ENCODE measurements around the gene RIOK2.

- RRBS = no CpG with 5 or more reads among the region's 3 CpGs
Observed at GRCh38 chr5:97009253-97010043, 73.6 kb downstream of the LNPEP start.

GRCh38 chr5:97182430-97183370 is at the start of gene RIOK2:
Gene RIOK2 (minus strand): TSS chr5:97183247.
- RRBS = no CpG with 5 or more reads among the region's 32 CpGs

DNA sequence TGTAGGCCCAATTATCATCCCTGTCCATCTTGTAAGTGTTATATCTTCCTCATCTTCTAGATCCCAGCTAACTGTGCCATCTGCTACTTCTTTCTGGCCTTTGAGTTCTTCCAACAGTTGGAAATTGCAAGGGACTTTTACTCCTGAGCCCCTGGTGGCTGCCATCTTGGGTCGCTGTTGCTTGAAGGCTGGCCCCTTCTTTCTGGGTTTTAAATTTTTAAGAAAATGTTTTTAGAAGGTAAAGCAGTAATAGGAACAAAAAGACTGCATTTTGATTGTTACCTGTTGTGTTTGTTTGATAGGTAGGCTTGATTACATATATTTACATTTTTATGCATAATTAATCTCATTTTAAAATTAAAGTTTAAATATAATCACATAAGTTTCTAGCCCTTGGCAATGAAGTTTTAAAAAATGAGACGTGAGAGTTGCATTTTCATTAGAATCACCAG is 153.9 kb upstream of the RIOK2 start:
- RRBS = no CpG with 5 or more reads among the region's 2 CpGs

GRCh38 chr5:98872425-98873149 is 56.2 kb downstream of the CHD1 start:
- RRBS = no CpG with 5 or more reads among the region's 6 CpGs

DNA sequence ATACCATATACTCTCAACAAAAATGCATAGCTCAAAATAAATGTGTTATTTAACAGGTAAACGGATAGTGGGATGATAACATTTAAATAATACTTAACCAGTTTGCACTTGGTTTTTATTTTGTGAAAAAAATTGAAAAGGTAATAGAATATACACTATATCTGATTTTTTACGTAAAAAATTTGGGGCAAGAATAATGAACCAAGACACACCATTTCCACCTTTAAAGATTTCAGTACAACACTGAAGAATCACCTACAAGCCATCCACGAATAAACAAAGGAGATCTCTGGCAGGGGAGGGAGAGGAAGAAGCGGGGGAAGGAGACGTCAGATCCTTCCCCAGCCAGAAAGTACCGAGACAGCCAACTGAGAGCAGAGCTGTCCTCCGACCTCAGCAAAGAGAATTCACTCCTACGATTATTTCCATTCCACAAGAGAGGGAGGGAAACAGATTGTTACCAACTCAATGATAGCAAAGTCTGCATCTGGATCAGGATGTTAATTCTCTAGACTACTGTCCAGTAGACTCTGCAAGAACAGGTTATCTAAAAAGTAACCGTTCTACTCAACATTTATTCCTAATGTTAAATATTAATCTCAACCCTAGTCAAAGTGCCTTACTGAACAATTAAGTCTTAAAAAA is 1.6 kb downstream of the CHD1 start:
- RRBS = no CpG with 5 or more reads among the region's 9 CpGs

- RRBS = no CpG with 5 or more reads among the region's 4 CpGs
Observed at GRCh38 chr5:99032927-99033558, 104.2 kb upstream of the CHD1 start.

DNA sequence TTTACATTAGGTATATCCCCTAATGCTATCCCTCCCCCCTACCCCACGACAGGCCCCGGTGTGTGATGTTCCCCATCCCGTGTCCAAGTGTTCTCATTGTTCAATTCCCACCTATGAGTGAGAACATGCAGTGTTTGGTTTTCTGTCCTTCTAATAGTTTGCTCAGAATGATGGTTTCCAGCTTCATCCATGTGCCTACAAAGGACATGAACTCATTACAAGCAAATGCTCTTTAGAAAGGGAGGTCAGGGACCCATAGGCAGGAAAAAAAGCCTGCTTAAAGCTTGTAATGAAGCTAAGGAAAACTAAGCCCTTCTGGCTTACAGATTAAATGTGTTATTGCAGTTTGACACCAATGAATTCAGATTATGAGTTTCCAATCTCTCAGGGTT is 462 bp upstream of the FAM174A start:
- RRBS = no CpG with 5 or more reads among the region's 3 CpGs

DNA sequence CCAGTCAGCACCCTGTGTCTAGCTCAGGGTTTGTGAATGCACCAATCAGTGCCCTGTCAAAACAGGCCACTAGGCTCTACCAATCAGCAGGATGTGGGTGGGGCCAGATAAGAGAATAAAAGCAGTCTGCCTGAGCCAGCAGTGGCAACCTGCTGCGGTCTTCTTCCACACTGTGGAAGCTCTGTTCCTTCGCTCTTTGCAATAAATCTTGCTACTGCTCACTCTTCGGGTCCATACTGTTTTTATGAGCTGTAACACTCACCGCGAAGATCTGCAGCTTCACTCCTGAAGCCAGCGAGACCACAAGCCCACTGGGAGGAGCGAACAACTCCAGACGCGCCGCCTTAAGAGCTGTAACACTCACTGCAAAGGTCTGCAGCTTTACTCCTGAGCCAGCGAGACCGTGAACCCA is 122.2 kb downstream of the FAM174A start:
- RRBS = no CpG with 5 or more reads among the region's 12 CpGs

DNA sequence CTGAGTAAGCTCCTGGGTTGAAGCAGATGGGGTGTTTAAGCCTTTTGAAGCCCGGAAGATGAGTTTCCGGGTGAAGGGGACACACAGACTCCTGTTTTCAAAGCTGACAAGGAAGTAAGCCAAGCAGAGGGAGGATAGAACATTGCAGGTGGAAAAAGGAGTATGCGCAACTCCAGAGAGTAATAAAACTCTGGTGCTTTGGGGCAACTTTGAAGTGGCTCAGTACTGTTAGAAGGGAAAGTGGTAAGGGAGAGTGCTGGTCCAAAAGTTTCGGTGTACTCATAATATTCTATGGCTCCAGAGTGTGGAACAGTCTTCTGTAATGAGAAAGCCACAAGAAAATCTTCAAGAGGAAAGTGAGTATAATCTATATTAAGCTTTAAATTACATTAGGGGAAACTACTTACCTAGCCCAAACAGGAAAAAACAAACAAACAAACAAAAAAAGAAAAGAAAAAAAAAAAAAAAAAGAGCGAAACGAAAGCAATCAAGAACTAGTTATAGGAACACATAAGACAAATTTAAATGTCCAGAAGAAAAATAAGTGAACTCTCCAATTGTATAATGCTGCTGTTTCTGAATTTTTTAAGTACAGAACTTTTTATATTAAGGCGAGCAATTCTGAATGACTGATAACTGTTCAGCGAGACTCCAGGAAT is 2.4 kb upstream of the ST8SIA4 start:
- RRBS = no CpG with 5 or more reads among the region's 8 CpGs

GRCh38 chr5:101995644-101995992 is 300.5 kb downstream of the SLCO4C1 start:
- RRBS = no CpG with 5 or more reads among the region's 2 CpGs

DNA sequence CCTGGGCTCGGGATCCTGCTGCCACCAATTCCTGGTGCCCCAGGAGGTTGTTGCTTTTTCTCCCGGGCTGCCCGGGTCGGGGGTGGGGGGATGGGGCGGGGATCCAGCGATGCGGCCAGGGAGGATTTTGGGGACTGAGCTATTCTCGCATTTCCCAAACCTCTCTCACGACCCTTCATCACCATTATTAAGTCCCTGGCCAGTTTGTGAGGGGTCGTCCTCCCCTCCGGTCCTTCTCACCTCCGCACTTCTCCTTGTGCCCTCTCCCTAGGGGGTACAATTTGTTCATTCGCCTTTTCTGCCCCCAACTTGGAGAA is 277 bp downstream of the PAM start:
- RRBS = no CpG with 5 or more reads among the region's 13 CpGs

GRCh38 chr5:102760666-102761245 is 5.7 kb downstream of the PAM start:
- RRBS = no CpG with 5 or more reads among the region's 3 CpGs

DNA sequence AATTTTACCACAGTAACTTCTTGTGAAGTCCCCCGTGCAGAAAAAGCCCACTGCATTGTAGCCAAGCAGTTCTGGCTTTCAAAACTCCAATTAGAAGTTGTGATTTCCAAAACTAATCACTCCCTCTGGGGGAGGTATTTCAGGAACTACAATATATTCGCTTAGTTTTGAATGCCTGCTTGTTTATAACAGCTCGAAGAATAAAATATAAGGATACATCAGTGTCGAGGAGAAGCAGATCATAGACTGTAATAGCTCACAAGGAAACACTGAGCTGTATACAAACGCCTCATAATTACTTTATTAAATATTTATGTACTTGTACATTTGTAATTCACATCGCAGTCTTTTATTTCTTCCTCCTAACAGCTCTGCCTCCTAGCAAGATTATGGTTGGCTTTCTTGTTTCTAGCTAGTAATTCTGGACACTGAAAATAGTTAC is 111.3 kb downstream of the PAM start:
- RRBS = no CpG with 5 or more reads among the region's 6 CpGs

- RRBS = 6% methylated on average over 6 of the region's 24 CpGs
Observed at GRCh38 chr5:103258884-103259153, 256 bp downstream of the MACIR start.

GRCh38 chr5:106873442-106874073 is 797.2 kb downstream of the EFNA5 start:
- RRBS = no CpG with 5 or more reads among the region's 15 CpGs

GRCh38 chr5:107217659-107218426 is 452.9 kb downstream of the EFNA5 start:
- RRBS = no CpG with 5 or more reads among the region's 7 CpGs

DNA sequence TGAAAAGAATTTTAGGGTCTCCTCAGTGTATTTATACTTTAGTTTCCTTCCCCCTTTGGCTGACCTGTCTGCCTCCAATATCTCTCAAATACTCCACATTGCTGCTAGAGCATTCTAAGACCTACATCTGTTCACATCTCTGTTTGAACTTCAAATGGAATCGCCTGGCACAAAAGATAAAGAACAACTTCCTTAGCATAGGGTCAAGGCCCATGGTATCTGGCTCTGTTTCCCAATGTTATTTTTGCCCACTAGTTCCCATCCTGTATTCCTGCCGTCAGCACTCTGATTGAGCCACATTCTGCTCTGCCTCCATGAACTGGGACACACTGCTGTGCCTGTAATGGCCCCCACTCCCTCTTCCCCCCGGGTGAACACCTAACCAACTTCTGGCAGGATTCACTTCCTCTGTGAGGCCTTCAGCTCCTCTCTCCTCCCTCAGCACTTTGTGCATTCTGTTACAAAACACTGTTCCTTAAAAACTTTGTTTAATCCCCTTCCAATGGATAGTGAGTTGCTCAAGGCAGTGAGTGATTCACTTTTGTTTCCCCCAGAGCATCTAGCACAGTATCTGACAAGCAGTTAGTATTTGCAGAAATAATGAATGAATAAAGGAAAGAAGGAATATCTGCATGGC is 183.7 kb downstream of the EFNA5 start:
- RRBS = no CpG with 5 or more reads among the region's 3 CpGs

GRCh38 chr5:107536657-107537479 is 133.9 kb downstream of the EFNA5 start:
- RRBS = no CpG with 5 or more reads among the region's 11 CpGs

- RRBS = 4% methylated on average over 28 of the region's 44 CpGs
Observed at GRCh38 chr5:107669465-107670041, 1.2 kb downstream of the EFNA5 start.

Data from islet of Langerhans (tissue), 1 donor.